HTERT-HM (cell line): ENCODE measurements around a stretch of chr16.

DNA sequence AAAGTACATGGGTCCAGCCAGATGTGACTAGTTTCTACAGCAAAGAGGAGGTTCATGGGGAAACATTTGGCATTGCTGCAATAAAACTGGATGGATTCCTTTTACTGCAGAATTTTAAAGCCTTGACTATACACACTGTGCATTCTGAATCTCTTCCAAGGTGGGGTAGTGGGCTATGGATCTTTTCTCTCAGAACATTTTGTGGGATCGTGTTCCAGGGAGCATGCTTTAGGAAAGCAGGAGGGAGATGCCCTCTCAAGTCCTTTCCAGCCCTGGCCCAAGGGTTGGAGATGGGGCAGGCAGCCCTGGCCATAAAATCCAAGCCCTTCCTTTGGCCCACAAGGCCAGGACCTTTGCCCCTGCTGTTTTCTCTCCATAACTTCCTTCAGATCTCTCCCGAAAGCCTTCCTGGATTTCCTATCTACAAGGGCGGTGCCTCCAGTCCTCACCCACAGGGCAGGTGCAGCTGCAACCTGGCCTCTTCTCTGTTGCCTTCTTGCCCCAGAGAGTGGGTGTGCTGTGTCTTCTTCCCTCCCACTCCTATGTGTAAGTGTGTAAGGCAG is 8.6 kb upstream of the PDP2 start:
- RRBS: no CpG with 5 or more reads among the region's 3 CpGs

- RRBS: no CpG with 5 or more reads among the region's 7 CpGs
These were observed 11.6 kb downstream of the CDH16 start for GRCh38 chr16:66906902-66907630.

DNA sequence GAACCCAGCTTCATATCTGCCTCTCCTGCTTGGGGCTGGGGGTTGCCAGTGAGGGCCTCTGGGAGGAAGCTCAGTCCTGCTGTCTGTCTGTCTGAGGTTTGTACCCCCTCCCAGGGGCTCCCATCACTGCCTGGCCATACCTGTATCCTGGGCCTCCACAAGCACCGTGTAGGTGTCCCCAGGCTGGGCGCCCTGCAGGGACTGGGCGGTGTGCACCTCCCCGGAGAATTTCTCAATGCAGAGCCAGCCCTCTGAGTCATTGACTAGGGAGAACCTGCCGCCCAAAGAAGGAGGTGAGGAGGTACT is 7.7 kb downstream of the CDH16 start:
- RRBS: no CpG with 5 or more reads among the region's 5 CpGs

DNA sequence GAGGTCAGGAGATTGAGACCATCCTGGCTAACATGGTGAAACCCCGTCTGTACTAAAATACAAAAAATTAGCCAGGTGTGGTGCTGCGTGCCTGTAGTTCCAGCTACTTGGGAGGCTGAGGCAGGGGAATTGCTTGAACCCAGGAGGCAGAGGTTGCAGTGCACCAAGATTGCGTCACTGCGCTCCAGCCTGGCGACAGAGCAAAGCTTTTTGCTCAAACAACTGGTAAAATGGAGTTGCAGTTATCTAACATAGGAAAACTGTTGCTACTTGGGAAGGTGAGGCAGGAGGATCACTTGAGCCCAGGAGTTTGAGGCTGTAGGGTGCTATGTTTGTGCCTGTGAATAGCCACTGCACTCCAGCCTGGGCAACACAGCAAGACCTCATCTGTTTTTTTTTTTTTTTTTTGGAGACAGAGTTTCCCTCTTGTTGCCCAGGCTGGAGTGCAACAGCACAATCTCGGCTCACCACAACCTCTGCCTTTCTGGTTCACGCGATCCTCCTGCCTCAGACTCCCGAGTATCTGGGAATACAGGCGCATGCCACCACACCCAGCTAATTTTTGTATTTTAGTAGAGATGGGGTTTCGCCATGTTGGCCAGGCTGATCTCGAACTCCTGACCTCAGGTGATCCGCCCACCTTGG is 14.3 kb upstream of the PHAF1 start:
- RRBS: no CpG with 5 or more reads among the region's 13 CpGs

DNA sequence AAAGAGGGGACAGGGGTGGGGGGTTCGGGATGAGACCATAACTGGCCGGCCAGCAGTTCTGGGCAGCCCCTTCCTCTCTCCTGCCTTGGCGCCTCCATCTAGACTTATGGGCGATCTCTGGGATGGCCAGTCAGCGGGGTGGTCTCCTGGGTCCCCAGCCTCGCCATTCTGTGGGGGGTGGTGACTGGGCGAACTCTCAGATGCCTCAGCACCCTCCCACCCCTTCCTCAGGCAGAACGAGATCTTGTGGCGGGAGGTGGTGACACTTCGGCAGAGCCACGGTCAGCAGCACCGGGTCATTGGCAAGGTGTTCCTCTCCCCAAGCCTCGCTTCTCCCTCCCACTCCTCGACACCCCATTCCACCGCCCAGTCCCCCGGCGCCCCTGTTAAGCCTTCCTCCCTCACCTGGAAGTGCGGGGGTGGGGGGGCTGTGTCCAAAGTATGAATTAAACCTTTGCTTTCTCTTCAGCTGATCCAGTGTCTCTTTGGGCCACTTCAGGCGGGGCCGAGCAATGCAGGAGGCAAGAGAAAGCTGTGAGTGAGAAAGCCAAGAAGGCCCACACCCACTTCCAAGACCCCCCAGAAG is 1.6 kb downstream of the HSF4 start:
- RRBS: 55% methylated on average over 4 of the region's 20 CpGs

DNA sequence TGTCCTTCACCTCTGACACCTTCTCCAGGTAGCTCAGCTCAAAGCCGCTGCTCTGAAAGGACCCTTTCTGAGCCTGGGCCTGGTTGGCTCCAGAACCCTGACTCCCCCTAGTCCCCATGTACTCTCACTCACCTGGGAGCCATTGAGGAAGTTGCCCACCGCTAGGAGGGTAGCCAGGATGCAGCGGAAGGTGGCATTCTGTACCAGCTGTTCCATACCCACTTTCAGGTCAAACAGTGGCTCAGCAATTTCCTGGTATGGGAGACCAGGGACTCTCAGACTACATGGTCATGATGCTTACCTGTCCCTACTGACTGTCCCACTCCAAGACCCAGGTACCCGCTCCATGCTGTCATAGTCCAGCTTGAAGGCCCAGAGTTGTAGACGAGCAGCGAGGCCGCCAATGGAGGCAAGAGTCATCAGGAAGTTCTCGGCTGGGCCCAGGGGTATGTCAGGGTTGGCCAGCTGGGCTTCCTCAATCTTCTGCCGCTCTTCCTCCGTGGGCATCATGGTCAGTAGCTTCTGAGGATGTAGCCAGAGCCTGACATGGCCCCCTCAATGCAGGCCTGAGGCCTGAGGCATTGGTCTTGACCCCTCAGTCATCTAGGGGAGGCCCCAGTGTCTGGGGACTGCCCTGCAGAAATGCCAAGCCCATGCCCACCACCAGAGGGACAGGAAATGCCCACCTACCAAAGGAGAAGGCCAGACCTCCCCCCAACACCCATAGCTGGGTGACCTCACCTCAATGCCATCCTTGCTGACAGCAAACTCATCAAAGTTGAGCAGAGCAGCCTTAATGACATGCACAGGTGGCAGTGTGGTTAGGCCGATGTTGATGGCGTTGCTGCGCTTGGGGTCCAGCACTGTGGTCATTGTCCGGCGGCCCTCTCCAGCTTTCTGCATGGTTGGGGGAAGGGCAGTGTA is 4.6 kb downstream of the TMEM208 start:
- RRBS: no CpG with 5 or more reads among the region's 15 CpGs

GRCh38 chr16:67240861-67241957 is 6.1 kb downstream of the FHOD1 start:
- RRBS: no CpG with 5 or more reads among the region's 10 CpGs

GRCh38 chr16:67301163-67301659 is 21.9 kb downstream of the PLEKHG4 start:
- RRBS: no CpG with 5 or more reads among the region's 7 CpGs

- RRBS: no CpG with 5 or more reads among the region's 10 CpGs
These were observed 2.9 kb upstream of the HSD11B2 start for GRCh38 chr16:67427961-67428572.

DNA sequence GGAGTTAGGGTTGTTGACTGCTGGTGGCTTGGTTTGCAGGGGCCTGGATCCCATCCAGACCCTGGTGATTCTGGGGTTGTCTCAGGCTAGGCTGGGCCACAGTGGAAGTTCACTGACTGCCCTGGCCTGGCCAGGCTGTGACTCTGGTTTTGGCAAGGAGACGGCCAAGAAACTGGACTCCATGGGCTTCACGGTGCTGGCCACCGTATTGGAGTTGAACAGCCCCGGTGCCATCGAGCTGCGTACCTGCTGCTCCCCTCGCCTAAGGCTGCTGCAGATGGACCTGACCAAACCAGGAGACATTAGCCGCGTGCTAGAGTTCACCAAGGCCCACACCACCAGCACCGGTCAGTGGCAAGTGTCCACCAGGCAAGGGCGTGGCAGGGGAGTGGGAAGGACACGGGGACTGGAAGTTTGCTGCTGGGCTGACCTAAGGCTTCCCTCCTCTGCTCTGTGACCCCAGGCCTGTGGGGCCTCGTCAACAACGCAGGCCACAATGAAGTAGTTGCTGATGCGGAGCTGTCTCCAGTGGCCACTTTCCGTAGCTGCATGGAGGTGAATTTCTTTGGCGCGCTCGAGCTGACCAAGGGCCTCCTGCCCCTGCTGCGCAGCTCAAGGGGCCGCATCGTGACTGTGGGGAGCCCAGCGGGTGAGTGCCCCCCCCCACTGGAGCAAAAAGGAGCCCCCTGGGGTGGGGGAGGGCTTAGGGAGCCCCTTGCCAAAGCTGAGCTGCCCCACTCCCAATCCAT is 4.7 kb downstream of the HSD11B2 start:
- RRBS: 98% methylated on average over 5 of the region's 23 CpGs

DNA sequence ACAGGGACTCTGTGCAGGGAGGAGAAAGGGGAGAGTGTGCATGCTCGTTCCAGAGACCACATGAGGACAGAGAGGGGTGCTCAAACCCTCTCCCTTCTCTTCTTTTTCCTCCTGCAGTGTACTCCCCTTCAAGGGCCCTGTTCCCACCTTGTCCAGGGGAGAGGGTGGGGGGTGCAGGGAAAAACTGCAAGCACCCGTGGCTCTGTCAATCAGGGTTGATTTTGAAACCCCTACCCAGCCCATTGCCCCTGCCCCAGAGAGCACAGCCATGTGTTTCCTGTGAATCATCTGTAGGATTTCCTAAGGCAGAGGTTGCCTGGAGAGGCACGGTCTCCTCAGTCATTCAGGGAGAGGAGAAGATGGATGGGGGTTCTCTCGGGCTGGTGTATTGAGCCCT is 3.3 kb upstream of the AGRP start:
- RRBS: no CpG with 5 or more reads among the region's 4 CpGs

- RRBS: no CpG with 5 or more reads among the region's 8 CpGs
These were observed 14.3 kb upstream of the RIPOR1 start for GRCh38 chr16:67514311-67514766.

DNA sequence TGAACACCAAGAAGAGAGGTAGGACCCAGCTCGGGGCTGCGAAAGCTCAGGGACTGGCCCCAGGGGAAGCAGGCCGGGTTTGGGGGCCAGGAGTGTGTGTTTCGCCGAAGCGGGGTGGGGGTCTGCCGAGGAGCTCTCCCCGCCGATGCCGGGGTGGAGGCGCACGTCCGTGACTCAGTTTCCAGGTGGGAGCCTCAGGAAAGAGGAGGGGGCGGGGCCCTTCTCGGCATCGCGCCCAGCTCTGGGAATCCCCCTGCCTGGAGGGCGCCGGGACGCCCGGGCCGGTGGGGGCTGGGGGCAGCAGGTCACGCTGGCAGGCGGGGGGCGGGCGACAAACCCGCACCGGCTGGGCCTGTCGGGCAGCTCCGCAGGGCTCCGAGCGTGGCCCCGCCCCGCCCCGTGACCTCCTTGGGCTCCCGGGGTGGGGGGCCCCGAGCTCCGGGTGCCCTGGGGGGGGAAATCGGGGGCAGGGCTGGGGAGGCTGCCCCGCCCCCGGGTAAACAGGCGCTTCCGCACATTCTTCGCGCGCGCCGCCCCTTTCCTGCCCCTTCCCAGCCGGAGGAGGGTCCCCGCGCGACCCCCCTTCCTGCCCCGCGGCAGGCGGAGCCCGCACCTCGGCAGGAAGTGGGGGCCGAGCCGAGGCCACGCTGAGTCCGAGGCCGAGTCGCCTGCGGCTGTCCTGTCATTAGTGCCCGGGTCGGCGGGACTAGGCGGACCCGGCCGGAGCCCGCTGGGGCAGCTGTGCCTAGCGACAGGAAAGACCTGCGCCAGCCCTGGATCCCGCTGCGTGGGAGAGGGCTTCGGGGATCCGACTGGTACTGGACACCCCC is 9.2 kb downstream of the RIPOR1 start:
- RRBS: 3% methylated on average over 38 of the region's 77 CpGs

DNA sequence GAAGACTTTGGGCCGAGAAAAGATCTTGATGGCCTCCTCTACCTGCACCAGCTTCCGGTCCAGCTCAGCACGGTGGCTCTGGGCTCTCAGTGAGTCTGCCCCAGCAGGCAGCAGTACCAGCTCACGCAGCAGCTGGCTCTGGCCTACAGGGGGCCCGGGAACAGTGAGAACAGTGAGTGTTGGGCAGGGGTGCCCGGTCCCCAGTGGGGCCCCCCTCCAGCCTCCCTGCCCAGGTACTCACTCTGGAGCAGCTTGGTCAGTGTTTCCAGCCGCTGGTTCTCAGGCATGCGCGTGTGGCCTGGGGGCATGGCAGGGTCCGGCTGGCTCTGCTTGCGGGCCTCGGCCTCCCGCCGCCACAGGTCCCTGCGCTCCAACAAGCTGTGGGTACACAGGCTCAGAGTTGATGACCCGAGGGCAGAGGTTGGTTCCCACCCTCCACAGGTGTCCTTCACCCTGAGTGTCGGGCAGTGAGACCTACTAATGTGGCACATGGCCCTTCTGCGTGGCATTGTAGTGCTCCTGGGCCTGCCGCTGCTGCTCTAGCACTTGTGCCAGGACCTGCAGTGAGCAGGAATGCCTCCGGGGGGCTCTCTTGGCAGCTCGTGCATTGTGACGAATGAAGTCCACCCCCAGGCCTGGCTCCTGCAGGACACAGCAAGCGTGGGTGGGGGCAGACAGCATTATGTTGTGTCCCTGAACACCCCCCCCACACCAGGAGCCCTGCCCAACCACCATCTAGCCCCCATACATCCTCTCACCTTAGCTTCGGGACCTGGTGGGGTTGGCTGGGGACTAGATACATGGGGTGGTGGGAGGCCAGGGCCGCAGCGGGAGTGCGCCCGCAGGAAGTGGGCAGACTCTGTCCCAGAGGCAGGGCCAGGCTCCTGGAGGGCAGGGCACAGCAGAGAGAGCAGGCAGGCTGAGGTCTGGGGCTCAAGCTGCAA is 2.7 kb downstream of the PARD6A start:
- RRBS: 97% methylated on average over 4 of the region's 28 CpGs

GRCh38 chr16:67684723-67685384 is 18.2 kb downstream of the C16orf86 start:
- RRBS: no CpG with 5 or more reads among the region's 7 CpGs

- RRBS: no CpG with 5 or more reads among the region's 4 CpGs
These were observed 31.8 kb downstream of the RANBP10 start for GRCh38 chr16:67774501-67774966.

DNA sequence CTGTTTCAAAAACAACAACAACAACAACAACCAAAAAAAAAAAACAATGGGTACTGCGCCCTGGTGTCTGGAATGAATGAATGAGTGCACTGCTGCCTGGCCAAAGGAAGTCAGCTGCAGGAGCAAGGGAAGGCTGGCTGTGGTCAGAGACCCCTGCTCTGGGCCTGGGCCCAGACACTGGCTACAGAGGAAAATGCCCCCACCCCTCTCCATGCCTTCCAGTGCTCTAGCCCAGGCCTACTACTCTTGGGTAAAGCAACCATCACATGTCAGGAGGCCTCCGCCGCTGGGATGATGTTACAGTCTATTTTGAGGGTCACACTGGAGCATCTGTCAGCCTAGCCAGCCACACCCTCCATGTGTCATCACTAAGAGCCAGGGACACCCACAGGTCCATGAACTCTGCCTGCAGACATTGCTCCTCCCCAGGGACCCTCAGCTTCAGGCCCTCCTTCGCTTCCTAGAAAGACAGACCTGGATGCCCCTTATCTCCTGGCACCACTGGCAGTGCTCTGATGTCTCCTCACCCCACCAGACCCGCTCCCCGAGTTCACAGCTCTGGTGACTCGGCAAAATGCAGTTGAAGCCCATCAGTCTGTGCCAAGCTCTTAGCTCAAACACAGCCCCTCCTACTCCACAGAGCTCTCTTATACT is 6.1 kb downstream of the RANBP10 start:
- RRBS: no CpG with 5 or more reads among the region's 7 CpGs

DNA sequence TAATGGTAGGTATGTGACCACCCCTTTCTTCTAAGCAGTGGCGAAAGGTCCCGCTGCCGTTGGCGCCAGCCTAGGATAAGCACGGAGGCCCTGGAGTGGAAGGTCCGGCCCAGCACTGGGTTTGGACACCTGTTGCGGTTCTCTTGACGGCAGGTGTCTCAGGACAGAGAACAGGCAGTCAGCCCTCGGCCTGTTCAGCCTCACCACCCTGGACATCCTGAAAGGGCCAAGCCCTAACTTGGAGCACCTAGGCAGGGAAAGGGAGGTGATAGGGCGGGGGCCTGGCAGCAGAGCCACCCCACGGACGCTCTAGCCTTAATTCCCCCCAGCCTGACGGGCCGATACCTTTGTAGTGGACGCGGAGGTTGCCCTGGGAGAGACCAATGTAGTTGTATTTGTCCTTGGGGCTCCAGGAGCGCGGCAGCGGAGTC is 388 bp downstream of the RANBP10 start:
- RRBS: no CpG with 5 or more reads among the region's 19 CpGs

DNA sequence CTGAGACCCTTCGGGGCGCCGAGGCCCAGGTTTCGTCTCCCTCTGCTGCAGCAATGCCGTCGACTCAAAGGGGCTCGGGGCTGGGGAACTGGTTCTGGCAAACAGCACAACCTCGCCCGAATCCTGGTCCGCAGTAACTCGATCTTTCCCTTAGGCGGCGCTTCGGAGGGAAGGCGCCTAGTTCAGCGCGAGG is 420 bp upstream of the THAP11 start:
- RRBS: no CpG with 5 or more reads among the region's 17 CpGs

DNA sequence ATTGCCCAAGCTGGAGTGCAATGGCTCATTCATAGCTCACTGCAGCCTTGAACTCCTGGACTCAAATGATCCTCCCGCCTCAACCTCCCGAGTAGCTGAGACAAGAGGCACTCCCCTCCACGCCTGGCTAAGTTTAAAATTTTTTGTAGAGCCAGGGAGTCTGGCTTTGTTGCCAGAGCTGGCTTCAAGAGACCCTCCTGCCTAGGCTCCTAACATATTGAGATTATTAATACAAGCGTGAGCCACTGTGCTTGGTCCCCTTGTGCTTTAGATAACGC is 1.1 kb downstream of the PSKH1 start:
- RRBS: no CpG with 5 or more reads among the region's 5 CpGs